ReNcell CX (cell line): Measurements from ENCODE around the genes HSPA8, ZNF202 and OR8B4.

DNA sequence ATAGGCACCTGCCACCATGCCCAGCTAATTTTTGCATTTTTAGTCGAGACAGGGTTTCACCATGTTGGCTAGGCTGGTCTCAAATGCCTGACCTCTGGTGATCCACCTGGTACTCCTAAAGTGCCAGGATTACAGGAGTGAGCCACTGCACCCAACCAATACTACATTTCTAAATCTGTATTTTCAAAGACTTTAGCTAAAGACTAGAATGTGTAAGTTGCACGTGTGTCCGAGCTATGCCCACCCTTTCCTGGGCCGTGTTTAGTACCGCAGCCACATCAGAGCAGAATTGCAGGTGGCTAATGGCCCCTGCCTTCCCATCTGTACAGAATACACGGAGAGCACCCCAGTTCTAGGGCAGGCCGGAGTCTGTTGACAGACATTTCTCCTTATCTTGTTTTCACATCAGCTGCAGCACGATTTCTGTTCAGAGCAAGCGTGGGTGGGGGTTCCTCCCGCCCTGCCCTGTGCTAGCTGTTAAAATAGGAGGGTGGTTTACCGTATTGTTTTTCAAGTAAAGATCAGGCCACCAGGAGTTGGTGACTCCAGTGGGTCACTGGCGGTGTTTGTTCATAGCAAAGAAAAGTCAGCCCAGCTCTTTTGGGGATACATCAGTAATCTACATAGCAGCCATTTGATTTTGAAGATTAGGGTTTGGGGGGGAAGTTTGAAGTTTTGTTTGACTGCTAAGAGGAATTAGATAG lies 41.1 kb downstream of the UBASH3B start:
- PRO-cap, result no peak

DNA sequence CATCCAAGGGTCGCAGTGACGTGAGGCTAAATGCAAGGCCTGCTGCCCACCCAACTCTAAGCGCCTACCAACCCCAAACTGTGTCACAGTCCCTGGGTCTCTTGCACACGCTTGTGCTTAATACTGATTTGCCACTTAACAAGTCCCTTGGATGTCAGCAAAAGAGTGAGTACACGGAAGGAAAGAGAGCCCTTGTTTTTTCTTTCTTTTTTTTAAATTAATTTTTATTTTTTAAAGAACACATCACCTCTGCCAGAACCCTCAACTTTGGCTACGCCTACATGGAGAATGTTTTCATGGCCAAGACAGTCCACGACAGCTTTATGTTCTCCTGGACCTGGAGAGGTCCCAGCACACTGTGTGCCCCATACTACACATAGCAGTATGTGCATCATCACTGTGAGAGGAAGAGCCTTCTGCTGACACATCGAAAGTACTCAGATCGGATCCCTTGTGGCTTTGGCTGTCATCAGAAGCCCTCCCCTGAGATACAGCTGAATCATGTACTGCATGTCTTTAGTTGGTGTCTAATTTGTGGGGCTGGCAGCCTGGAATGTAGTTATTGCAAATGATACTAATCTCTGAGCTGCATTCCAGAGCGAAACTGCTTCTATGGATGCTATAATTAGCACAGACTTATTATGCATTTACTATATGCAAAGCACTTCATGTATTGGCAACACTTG lies 89.5 kb upstream of the CRTAM start:
- PRO-cap, result no peak

DNA sequence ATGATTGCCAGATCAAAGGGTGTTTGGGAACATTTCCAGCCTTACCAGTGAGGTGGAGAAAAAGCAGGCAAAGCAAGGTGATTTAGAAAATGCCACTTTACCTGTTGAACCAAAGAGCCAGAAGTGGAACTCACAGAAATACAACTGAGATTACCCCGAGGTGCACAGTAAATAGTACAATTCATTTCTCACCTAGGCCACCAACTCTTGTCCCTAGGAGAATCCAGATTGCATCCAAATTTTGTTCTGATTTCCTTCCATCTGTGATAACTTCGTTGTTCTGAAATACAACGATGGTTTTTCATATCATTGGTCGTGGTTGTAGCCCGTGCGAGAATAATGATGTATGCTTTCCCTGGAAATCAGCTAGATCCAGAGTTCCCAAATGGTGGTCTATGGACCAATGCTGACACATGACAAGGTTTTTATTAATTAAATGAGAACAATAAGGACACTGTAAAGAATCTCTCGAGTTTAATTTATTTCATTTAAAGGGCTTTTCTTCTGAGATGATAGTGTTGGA lies 21.8 kb upstream of the BSX start:
- PRO-cap, result no peak

DNA sequence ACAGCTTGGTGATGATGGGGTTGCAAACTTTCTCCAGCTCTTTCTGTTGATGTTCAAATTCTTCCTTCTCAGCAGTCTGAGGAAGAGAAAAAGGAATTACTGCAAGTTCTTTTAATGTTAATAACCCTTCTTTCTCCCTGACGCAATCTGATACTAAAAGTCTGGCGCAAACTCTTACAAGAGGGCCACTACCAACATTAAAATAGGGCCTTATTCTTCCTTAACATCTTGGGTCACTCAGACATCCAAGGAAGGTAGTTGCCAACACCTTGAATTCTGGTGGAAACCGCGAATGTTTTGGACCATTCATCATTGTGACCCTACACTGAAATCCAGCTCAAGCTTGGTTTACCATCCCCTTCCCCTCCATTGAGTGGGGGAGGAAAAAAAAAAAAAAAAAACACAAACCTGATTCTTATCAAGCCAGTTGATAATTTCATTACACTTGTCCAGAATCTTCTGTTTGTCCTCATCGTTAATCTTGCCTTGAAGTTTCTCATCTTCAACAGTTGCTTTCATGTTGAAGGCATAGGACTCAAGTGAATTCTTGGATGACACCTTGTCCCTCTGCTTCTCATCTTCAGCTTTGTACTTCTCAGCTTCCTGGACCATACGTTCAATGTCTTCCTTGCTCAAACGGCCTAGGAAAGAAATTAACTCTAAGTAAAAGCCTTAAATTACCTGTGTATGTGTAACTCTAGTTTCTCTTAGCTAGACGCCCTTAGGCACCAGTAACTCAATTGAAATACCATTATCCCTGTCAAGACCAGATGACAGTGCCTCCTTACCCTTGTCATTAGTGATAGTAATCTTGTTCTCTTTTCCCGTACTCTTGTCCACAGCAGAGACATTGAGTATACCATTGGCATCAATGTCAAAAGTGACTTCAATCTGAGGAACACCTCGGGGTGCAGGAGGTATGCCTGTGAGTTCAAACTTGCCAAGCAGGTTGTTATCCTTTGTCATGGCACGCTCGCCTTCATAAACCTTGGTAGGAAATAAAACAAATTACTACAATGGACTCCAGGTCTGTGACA lies 3.8 kb downstream of the HSPA8 start:
- PRO-cap, result no peak

DNA sequence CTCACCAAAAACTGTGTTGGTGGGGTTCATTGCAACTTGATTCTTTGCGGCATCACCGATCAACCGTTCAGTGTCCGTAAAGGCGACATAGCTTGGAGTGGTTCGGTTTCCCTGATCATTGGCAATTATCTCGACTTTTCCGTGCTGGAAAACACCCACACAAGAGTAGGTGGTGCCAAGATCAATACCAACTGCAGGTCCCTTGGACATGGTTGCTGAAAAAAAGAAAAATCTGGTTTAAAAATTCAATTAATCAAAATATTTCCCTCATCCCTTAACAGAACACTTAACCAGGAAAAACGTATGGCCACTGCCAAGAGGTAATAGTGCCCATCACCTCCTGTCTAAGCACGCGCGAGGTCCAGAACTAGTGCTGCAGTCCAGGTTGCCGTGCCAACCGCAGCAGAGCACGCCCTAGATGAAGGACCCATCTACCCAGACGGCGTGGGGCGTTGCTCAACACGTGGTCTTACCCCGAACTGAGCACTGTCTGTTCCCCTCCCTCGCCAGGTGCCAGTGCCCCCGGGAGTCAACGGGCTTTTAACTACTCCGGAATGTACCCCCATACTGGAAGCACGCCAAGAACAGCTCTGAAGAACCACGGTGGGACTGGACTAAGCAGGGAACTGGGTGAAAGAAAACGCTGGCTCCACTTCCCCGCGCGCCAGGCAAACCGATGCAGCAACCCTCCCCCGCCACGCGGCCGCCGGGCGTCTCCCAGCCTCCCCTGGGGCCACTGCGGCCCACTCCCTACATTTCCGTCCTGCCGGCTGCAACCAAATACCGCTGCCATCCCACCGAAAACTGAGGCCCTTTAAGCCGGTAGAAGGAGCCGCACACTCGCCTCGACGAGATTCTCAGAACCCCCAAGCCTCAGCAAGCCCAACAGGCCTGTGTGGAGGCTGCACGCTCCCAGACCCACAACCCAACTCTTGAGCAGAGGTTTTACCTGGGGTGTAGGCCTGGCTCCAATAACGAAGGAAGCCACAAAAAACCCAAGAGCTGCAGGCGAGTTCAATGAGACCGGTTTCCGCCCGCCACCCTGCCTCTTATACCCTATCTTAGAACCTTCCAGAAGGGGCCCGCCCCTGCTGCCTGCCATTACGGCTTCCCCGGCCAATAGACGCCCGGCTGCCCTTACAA lies at the start of gene HSPA8:
Gene HSPA8 (minus strand): TSS at position 1,022 of the 1,143 bp plus-strand sequence.
- PRO-cap, result bidirectional peak, plus-strand start outside the sequence, minus-strand start at position 1,016 of the sequence

GRCh38 chr11:123064374-123064628 lies 2.4 kb upstream of the HSPA8 start:
- PRO-cap, result no peak

- PRO-cap, result bidirectional peak, plus-strand start at chr11:123188459, minus-strand start at chr11:123188202; bidirectional peak, plus-strand start at chr11:123188977, minus-strand start at chr11:123188704
Observed at GRCh38 chr11:123187846-123189253, 6.7 kb downstream of the CLMP start.

GRCh38 chr11:123301387-123301655 lies 106.3 kb upstream of the CLMP start:
- PRO-cap, result no peak

- PRO-cap, result no peak
Observed at GRCh38 chr11:123518543-123519803, 88.9 kb downstream of the GRAMD1B start.

GRCh38 chr11:123655397-123655691 lies 920 bp upstream of the SCN3B start:
- PRO-cap, result no peak

DNA sequence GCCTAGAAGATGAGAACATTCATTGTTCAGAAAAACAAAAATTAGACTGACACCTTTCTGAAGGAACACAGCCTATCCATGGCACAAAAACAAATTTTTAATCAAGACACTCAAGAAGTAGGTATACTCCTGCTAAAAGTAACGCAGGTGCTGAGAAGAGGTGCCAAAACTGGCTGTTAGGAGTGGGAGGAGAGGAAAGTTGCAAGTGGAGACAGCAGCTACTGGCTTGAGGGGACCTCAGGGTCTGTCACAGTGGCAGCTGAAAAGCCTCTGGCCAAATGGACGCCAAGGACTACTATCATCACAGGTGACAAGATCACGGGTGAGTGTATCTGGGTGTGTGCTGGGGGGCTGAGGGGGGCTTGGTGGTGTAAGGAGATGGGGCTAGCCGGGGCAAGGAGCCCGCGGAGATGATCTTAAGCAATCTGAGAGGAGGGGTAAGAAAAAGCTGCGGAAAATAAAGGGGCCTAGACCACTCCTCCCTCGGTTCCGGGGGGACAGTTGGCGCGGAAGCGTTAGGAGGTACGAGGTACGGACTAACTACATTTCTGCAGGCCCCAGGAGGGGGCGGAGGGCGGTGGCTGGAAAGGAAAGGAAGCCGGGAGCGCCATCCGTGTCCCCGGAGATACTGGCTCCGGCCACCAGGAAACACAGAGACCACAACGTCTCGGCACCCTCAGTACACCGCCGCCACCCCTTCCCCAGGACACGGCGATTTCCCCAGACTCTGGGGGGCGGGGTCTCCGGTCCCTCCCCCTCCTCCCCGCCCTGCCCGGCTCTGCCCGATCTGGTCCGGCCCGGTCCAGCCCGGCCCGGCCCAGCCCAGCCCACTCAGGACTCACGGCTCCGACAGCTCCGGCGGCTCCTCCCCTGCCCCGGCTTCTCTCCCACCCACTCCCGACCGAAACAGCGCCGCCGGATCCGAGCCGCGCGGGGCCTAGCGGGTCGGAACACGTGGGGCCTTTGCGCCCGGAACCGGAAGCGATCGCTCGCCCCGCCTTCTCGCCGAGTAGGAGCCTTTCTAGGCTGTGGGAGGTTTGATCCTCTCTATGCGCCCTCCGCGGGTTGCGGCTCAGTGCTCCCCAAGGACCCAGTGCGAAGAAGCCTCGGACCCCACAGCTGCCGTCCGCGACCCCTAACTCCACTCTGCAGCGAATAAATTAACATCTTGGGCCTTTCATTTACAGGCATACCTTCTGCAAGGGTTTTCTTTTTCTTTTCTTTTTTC lies at the start of gene ZNF202:
Gene ZNF202 (minus strand): TSS at position 954 of the 1,228 bp plus-strand sequence.
- PRO-cap, result bidirectional peak, plus-strand start at position 1,081 of the sequence, minus-strand start at position 948 of the sequence

- PRO-cap, result no peak
Observed at GRCh38 chr11:124424767-124425174, at the start of gene OR8B4. Gene OR8B4, minus strand, starts transcription at chr11:124424871.

GRCh38 chr11:124636045-124636578 lies 13.4 kb downstream of the TBRG1 start:
- PRO-cap, result no peak

DNA sequence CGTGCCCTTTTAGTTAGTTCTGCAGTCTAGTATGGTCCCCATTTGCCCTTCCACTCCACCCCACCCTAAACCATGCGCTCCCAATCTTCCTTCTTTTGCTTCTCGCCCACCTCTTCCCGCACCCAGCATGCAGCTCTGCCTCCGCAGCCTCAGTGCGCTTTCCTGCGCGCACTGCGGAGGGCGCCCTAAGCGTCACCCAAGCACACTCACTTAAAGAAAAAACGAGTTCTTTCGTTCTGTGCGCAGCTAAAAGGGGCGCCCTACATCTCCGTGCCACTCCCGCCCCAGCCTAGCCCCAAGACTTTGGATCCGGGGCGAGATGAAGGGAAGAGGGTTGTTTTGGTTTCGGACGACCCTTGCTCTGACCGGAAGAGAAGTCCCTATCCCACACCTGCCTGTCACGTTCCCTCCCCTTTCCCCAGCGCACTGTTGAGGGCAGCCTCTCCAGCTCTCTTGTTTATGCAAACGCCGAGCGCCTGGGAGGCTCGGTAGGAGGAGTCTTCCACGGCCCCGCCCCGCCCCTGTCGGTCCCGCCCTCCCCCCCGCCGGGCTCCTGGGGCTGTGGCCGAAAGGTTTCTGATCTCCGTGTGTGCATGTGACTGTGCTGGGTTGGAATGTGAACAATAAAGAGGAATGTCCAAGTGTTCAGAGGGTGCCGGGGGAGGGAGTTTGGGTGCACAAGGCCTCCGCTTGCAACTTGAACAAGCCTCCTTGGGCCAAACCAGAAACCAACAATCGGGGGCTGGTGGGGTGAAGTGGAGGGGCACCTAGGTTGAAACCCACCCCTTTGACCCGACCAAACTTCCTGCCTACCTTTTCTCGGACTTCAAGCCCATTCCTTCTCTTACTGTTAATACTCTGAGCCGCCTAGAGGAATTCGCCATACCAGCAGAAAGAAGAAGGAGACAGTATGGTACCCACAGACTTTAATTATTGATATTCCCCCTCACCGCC lies 5.2 kb downstream of the VSIG2 start:
- PRO-cap, result no peak

GRCh38 chr11:124754476-124755138 lies 2.6 kb upstream of the VSIG2 start:
- PRO-cap, result no peak

- PRO-cap, result no peak
Observed at GRCh38 chr11:124792276-124792763, 7.9 kb downstream of the MSANTD2 start.

GRCh38 chr11:125124004-125124623 lies 12.7 kb upstream of the TMEM218 start:
- PRO-cap, result no peak

DNA sequence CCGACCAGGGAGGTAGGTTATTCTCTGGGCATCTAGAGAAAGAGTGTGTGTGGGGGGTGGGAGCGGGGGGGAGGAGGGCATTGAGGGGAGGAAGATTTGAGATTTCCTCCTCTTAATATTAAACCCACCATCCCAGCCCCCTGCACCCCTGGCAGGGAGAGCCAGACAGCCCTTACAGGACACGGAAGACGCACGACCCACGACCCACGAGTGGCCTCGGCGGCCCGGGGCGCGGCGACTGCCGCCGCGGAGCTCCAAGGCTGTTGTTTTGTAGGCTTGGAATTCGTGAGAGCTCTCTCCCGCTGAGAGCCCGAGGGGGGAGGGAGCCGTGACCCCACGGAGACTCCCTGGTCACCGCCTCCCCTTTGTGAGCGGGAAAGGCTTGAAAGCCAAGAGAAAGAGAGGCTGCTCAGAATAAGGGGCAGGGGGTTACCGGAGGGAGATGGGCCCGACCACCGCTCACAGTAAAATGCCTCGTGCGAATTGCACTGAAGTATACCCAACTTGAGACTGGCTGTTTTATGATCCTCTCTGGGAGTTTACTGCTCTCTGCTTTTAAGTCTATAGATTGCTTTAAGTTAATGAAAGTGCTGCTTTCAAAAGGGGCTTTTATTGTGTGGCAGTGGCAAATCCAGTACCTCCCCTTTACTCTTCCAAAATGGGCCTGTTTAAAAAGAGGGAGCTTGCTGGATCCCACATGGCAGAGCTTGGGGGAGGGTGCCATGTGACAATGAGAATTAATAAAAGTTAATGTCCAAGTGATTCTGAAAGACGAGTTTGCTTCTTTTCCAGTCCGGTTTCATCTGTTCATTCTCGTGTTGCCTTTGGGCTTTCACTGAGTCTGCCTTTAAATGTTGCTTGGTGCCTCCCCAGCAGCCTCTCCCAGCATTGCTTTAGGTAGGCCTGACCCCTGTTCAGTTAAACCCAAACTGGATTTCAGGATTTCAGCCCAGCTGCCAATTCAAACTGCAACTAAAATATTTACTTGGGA lies 2.9 kb downstream of the PKNOX2 start:
- PRO-cap, result no peak

DNA sequence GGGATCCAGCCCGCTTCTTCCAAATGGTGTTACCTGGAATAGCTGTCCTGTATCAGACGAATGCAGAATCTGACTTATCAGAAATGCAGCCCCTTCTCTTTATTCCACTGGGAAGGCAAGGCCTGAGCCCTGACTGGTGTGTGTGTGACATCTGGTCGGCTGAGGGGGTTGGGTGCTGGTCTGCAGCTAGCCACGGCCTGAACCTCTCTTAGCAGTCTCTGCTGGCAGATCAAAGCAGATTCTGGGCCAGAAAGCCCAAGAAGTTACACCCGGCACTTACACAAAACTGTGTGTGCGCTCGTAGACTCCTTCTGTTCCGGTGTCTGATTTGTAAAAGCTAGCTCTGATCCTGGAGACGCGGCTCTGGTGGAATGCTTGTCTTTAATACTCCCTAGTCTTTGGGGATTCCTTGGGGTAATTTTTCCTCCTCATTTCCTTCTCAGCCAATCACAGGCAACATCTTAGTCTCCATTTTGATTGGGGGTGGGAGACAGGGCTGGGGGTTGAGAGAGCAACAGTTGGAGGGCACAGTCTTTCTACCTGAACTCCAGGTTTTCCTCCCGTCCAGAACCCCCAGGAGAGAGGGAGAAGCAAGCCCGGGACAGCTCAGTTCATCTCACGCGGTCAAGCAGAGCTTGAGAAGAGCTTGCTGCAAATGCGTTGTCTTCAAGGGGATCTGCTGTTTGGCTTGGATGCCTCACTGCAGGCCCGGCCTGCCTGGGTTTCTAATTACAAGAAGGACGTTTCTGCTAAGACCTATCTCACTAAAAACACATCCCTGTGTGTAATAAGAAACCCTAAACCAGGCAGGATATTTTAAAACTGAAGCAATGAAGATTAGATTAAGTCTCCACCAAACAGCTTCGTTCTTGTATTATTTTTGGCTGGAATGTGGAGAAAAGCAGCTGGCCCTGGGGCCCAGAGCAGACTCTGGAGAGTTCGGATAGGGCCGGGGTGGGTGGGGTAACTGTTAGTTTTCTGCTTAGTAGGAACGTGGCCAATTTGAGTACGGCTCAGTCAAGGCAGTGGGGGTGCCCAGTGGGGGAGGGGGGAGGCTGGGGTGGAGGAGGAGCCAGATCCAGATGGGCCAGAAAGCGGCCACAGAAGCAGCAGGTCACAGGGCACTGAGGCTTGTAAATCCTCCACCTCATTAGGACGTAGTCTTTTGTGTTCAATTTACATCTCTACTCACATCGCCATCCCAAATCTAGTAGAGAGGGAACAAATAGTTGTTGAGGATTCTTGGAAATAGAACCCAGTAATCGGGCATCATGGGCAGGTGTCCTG lies 5.8 kb downstream of the PKNOX2 start:
- PRO-cap, result no peak

DNA sequence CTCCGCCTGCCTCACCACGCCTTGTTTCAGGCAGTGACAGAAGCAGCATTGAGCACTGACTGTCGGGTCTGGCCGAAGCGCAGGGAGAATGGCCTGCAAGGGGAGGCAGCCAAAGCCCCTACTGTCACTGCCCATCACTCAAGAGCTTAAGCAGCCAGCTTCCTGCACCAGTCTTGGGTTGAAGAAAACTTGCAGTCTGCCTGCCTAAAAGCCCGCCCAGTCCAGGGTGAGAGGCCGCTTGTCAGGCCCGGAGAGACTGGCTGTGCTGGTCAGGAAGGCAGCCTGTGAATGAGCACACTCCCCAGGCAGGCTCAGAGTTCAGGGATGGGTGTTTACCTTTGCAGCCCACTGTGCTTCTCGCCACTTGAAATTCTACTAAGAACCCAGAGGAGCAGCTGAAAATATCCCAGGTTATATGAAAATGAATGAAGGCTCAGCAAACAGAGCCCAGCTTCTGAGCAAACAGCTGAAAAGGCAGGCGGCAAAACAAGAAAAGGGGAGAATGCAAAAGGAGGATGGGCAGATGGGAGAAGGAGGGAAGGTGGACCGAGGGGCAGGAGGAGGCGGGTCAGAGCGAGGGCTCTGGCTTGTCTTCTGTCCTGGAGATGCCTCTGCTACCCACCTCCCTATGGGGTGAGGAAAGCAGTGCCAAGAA lies 108.4 kb downstream of the PKNOX2 start:
- PRO-cap, result no peak